ENCODE data around the gene MARS2.

DNA sequence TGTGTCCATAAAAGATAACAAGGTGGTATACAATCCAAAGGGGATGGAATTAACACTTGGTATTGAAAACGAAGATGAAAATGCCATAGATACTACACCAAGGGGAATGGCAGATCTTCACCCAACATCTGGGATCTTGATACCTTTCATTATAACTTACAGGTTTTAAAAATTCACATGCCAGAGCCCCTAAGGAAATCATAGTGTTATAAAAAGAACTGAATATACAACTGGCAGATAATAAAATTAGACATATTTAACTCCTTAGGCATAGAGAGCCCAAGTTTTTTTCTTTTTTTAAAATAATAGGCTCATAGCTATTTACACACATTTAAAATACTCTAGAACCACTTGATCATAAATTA lies 53.2 kb downstream of the MOB4 start:
- PRO-cap, 2 experiments = no peak in any of the 2 experiments

- PRO-cap, 2 experiments = no peak in any of the 2 experiments
These were observed 76.1 kb downstream of the RFTN2 start for GRCh38 chr2:197599351-197599658.

- PRO-cap, 2 experiments = no peak in any of the 2 experiments
These were observed 11.8 kb upstream of the MARS2 start for GRCh38 chr2:197693330-197693709.

- PRO-cap, 2 experiments = peak in 2 of 2 experiments; most common plus-strand start chr2:197705406 (in 2)
These were observed at the start of gene MARS2 for GRCh38 chr2:197705324-197706359. Gene MARS2 (plus strand): TSS chr2:197705369.

DNA sequence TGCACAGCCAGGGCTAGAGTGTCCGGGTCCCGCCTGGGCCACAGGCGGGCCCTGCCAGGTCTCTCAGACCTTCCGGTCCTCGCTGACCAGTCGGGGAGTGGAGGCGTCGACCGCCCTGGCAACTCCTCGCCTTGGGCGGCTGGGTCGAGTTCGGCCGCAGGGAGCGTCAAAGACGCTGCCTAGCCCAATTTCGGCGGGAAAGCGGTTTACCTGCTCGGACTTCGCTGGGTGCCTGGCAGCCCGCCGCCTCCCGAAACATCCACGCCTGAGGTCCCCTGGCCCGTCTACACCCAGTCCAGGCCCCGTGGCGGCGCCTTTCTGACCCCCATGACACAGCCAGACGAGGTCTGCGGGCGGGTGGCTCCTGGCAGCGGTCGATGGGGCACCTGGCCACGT lies 340 bp upstream of the BOLL start:
- PRO-cap, 2 experiments = no peak in any of the 2 experiments

DNA sequence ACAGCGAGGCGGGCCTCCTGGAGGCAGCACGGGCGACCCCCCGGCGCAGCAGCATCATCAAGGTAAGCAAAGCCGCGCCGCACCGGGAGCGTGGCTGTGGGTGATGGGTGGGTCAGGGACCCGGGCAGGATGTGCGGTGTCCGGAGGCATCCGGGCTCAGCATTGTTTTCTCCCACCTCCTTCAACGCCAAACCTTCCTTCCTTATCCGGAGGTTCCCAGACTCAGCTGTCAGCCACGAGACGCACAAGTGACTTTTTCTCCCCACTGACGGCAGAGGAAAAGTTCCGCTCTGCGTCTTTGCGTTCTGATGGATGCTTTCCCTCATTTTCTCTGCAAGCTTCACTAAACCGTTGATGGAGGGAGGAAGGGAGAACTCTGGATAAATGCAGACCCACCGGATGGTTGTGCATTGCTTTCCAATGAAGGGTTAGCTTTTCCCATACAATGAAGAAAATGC lies 914 bp downstream of the PLCL1 start:
- PRO-cap, 2 experiments = no peak in any of the 2 experiments

DNA sequence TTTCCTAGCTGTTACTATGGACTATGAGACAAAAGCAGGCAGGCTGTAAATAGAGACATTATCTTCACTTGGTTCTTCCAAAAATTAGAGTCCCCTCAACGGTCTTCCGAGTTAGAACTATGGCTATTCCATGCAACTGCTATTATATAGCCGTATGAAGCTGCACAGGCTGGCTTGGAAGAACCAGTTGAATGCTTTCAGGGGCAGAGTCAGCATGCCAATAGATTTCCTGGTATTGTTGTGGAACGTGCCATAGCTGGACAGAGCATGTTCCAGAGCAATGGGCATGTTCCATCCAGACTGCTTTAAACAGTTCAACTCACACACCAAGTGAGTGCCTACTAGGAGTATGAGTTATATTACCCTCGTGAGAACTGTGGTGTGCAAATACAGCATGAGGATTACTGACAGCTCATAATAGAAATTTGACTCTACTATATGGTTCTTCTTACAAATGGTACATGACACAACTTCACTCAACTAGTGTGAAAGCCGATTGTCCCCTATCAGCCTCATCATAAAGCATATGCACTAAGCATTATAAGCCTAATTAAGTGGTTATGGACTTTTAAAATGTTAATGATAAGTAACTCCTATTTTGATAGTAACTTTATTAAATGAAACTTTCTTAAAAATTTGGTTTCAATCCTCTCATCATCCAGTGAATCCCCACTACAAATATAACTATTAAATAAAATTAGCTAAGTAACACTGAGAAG lies 681.9 kb downstream of the SATB2 start:
- PRO-cap, 2 experiments = no peak in any of the 2 experiments

- PRO-cap, 2 experiments = no peak in any of the 2 experiments
These were observed 679.8 kb downstream of the SATB2 start for GRCh38 chr2:198778006-198778321.

DNA sequence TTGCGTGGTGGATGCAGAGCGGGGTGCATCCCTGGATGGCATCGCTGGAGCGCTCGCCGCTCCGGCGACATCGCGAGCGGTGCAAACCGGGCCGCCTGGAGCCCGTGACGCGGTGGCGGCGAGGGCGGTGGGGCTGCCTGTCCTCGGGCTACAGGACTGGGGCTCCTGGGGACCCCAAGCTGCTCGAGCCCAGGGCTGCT lies 1.2 kb upstream of the SATB2 start:
- PRO-cap, 2 experiments = no peak in any of the 2 experiments

GRCh38 chr2:200077120-200077795 lies 121.9 kb downstream of the MAIP1 start:
- PRO-cap, 2 experiments = no peak in any of the 2 experiments

DNA sequence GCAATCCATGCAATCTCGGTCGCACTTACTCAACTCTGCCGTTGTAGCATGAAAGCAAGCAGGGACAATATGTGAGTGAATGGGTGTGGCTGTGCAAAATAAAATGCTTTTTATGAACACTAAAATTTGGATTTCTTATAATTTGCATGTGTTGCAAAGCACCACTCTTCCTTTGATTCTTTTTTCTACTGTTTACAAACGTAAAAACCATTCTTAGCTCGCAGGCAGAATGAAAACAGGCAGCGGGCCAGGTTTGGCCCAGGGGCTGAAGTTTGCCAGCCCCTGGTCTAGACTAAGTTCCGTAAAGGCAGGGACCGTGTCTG lies 83.8 kb upstream of the SPATS2L start:
- PRO-cap, 2 experiments = no peak in any of the 2 experiments

GRCh38 chr2:200363737-200364279 lies 57.3 kb downstream of the SPATS2L start:
- PRO-cap, 2 experiments = no peak in any of the 2 experiments

GRCh38 chr2:200592315-200593195 lies 6.7 kb downstream of the AOX1 start:
- PRO-cap, 2 experiments = no peak in any of the 2 experiments

DNA sequence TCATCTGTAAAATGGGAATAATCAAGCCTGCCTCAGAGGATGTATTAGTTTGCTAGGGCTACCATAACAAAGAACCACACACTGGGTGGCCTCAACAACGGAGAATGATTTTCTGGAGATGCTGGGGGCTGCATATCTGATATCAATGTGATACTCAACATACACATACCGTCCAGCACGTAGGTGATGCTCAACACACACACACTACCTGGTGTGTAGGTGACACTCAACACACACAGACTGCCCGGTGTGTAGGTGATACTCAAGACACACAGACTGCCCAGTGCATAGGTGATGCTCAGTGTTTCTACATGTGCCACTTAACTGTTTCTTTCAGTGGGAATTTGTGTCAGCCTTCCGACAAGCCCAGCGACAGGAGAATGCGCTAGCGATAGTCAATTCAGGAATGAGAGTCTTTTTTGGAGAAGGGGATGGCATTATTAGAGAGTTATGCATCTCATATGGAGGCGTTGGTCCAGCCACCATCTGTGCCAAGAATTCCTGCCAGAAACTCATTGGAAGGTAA lies 26.5 kb downstream of the AOX1 start:
- PRO-cap, 2 experiments = no peak in any of the 2 experiments

GRCh38 chr2:200659009-200659460 lies 73.2 kb downstream of the AOX1 start:
- PRO-cap, 2 experiments = no peak in any of the 2 experiments

GRCh38 chr2:200695113-200696135 lies 109.6 kb downstream of the AOX1 start:
- PRO-cap, 2 experiments = no peak in any of the 2 experiments

DNA sequence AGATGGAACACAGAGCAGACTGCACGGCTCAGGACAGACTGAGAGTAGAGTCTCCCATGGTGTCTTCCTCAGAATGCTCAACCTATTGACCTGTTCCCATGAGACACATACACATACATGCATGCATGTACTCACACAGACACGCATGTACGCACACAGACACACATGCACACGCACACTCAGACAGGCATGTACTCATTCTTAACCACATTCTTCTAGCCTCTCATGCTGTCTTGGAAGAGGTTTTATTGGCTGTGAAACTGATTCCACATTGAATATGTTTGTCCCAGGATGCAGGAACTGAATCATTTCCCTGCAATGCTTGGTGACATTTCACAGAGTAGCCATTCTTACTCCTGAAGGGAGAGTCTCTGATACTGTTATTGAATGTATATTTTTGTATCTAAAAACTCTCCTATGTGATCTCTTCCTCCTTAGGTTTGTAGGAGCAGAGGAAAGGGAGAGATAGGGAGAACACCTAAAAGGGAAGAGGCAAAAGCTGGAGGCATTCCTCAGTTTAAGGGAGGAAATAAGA lies 23.4 kb upstream of the BZW1 start:
- PRO-cap, 2 experiments = no peak in any of the 2 experiments

DNA sequence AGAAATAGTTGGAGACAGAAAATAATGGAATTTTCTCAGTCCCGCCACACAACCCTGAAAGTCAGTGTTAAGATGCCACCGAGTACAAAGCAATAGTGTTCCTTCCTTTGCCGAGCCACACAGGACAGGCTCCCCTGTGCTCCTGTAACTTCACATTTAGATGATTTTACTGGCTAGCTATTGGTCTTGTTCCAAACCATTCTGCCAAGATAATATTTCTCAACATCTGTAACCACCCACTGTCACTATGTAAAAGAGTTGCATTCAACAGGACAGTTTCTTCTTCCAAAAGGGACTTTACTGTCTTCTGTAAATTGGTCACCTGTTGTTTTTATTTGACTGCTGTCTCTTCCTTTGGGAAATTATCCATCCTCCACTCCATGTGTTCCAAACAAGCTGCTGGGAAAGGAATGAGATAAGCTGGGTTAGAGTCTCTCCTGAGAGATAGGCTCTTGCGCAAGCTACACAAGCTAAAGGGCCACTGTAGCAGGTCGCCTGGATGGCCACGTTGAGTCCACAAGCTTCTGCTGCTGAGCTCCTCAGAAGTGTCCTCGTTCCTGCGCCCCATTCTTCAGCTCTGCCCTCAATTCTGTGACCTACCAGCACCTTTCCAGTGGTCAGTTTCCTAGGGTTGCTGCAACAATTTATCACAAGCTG lies 14.4 kb upstream of the BZW1 start:
- PRO-cap, 2 experiments = no peak in any of the 2 experiments

DNA sequence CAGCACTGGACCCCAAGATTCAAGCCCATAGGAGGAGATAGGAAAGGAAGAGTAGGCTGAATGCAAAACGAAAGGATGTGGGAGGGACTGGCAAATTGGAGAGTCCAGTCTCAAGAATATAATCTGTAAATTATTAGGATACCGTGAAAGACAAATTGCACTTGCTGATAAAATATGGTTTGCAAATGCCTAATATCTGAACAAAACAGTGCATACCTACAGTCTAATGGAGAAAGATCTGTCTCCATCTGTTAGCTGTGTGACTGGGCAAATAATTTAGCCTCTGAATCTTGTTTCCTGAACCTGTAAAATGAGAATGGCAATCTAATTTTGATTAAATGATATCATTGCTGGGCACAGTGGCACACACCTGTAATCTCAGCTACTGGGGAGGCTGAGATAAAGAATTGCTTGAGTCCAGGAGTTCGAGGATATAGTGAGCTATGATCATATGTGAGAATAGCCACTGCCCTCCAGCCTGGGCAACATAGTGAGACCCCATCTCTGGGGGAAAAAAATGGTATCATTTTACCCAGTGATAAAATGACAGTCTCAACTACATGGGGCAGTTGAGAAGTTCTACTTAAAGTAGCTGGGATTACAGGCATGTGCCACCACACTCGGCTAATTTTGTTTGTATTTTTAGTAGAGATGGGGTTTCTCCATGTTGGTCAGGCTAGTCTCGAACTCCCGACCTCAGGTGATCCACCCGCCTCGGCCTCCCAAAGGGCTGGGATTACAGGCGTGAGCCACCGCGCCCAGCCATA lies 16.8 kb downstream of the BZW1 start:
- PRO-cap, 2 experiments = no peak in any of the 2 experiments

GRCh38 chr2:200859565-200860971 lies 4.4 kb downstream of the CLK1 start:
- PRO-cap, 2 experiments = no peak in any of the 2 experiments

Measured in Colon Carcinoma Metastatic in the Brain (tissue), 2 donors.